Calu3 (cell line): ENCODE measurements around a stretch of chr15.

DNA sequence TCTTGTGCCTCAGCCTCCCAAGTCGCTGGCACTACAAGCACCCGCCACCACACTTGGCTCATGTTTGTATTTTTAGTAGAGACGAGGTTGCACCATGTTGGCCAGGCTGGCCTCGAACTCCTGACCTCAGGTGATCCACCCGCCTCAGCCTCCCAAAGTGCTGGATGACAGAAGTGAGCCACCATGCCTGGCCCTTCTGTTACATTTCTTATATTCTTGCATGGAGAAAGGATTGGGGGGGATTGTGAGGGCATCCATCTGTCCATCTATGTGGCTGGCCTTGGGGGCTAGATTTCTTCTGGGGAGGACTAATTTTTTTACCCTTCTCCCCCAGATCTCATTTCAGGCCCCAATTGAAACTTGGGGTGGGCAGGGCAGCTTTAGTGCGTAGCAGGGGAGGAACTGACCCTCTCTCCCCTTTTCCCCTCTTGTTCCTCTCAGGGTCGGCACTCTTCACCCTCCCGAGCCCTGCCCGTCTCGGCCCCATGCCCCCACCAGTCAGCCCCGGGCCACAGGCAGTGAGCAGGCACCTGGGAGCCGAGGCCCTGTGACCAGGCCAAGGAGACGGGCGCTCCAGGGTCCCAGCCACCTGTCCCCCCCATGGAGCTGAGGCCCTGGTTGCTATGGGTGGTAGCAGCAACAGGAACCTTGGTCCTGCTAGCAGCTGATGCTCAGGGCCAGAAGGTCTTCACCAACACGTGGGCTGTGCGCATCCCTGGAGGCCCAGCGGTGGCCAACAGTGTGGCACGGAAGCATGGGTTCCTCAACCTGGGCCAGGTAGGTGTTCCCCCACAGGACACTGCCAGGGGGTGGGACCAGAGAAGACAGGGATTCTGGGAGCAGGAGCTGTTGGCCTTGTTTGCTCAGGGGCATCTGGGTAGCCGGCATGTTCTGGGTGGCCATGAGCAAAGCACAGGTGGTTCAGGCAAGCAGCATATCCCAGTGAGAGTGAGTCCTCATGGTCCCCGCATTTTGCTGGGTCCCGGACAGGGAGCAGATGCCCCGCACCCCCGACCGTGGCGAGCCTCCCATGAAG is 7.1 kb downstream of the FURIN start:
- PRO-cap: no peak

DNA sequence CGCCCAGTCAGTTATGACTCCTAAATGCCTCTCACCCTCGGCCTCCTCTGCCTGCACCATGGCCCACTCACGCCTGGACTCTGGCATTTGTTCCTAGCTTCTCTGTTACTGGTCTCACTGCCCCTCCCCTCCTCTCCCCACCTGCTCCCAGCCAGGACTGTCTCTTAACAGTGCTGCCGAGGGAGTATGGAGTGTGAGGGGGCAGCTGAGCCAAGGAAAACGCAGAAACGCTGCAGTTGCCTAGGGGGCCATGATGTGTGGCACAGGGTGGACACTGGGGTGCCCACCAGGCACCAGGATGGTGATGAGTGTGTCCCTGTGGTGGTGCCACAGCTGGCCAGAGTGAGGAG is 3.1 kb downstream of the RCCD1 start:
- PRO-cap: no peak

- PRO-cap: no peak
Observed at GRCh38 chr15:90979100-90979535, 15.2 kb downstream of the PRC1 start.

DNA sequence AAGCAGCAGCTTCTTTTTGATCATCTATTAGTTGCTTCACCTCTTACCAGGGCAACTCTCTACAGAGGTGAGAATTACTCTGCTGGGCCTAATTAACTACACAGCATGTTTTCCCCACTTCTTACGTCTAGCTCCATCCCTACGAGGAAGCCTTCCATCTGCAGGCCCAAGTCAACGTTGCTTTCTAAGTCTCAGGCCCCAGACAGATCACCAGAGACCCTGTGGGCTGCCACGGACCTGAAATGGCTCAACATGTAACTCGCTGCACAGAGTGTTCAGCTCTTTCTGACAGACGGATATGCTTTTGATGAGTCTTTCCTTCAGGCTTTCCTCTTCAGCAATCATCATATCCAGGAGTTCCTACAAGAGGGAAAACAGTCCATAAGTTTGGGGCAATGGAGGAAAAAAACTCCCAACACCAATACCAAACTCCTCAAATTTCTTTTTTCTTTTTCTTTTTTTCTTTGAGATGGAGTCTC is 10.5 kb downstream of the PRC1 start:
- PRO-cap: no peak

DNA sequence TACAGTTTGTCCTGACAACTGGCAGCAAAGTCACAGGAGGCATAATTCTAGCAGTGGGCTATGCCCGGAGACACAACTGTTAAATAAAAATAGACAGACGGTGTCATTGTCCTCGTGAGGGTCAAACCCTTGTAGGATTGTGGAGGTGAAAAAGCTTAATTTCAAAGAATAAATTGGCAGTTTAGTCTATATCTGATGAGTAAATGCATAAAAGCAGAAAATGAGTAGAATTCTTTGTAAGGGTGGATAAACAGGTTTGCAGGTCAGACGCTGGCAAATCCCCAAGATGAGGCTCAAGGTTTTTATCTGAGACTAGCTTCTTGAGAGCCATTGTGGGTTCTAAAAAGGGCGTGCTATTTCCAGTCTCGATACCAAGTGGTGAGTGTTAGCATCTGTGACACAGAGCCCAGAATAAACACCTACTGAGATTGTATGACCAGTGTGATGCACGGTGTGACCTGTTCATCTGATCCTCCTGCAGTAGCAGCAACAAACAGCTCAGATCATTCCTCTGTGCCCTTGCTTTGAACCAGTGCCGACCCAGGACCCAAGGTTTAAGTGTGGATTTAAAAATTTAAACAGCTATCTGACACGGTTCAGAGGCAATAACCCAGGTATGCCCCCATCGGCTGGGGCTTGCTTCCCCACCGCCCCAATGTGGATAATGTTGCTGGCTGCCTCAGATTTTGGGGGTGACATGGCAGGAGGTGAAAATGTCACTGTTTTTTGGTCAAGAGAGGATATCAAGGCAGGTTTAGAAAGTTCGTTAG is 51.3 kb upstream of the SLCO3A1 start:
- PRO-cap: no peak

GRCh38 chr15:91872382-91873181 is 19.1 kb downstream of the SLCO3A1 start:
- PRO-cap: no peak

DNA sequence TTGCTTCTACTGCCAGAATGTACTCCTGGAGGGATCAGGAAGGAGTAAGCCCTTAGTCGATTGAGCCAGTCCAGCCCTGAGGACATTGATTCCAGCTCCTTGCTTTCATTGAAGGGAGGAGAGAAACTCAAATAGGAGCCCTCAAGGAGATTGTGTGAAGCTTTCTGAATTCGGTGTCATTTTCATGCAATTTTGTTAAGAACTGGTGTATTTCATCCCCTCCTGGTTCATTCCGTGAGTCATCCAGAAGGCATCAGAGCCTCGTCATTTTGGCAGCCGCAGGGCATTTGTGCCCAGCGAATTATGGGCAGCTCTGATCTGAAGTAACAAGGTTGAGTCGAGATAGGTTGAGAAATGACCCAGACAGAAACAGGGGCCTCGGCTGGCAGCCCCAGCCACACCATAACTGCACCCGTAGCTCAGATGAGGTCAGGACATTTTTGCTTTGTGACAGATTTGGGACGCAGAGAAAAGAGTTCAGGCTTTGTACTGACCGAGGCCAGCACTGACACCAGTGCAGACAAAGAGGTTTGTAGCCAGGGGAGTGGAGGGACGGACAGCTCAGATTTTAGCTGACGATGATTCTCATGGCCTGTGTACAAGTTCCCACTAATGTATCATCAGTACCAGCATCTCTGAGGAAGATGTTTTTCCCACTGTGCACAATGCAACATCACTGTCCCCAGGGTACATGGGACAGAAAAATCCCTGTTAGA is 112.5 kb downstream of the SLCO3A1 start:
- PRO-cap: bidirectional peak, plus-strand start at position 335 of the sequence, minus-strand start at position 186 of the sequence

- PRO-cap: bidirectional peak, plus-strand start at chr15:92069823, minus-strand start at chr15:92069726; bidirectional peak, plus-strand start at chr15:92070069, minus-strand start at chr15:92070082
Observed at GRCh38 chr15:92069594-92070345, 216.3 kb downstream of the SLCO3A1 start.

GRCh38 chr15:92539194-92539496 is 116.4 kb downstream of the FAM174B start:
- PRO-cap: no peak

GRCh38 chr15:92630058-92630508 is 25.5 kb downstream of the FAM174B start:
- PRO-cap: no peak

DNA sequence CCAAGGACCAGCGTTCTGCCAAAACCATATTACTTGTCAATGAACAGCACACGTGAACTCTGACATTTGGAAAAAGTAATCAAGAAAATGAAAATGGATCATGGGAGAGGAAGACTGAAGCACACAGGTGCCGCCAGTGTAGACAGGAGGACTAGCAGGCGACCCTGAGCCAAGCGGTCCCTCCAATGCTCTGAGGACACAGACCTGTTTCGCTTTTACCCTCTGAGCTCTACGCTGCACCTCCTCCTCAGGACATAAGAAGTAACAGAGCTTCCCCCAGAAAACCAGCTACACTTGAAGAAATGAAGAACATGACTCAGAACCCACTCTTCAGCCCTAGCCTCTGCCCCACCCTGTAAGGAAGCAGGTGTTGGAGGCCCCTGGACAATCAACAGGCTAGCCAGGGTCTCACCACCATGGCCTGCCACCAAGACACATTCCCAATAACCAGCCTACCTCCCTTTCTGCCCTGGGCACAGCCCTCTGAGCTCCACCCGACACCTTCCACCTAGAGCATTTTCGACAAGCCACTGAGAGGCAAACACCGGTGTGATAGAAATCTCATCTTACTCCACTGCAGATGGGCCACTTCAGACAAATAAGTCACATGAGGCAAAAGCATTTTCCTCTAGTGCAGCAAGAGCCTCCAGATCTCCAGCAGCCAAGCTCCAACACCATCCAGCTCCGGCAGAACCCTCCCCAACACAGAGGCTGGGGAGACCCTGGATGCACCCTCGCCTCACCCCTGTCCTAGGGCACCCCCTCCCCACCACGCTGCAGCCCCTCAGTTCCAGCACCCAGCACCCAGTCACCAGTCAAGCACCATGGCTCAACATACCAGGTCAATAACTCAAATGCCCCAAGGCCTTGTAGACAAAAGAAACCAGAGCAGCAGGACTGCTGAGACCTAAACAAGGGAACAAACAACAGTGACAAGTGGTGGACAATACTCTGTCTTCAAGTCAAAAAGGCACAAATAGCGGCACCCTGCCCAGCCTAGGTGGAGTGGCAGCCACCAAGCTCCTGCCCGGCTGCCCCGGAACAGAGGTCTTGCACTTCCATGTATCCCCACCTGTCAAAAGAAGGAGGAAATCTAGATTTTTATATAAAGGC is 11.4 kb downstream of the FAM174B start:
- PRO-cap: no peak

GRCh38 chr15:92645270-92646224 is 10.0 kb downstream of the FAM174B start:
- PRO-cap: no peak

- PRO-cap: bidirectional peak, plus-strand start at chr15:92820575, minus-strand start at chr15:92820384; bidirectional peak, plus-strand start at chr15:92821008, minus-strand start at chr15:92820778
Observed at GRCh38 chr15:92820016-92821122, 79.8 kb upstream of the CHD2 start.

DNA sequence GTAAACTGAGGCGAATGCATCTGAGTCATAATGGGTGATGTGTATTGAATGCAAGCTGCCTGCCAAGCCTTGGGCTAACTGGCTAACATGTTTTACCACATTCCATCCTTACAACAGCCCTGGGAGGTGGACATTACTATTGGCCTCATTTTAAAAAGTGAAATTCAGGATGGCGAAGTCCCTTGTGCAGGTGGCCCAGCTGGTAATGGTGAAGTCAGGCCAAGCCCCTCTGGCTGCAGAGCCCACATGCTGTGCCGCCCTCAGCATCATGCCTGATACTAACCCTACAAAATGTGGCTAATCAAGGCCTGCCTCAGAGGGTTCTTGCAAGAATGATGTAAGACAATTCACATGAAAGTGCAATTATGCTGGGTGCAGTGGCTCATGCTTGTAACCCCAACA is 59.9 kb upstream of the CHD2 start:
- PRO-cap: unidirectional peak, plus-strand start at position 148 of the sequence

DNA sequence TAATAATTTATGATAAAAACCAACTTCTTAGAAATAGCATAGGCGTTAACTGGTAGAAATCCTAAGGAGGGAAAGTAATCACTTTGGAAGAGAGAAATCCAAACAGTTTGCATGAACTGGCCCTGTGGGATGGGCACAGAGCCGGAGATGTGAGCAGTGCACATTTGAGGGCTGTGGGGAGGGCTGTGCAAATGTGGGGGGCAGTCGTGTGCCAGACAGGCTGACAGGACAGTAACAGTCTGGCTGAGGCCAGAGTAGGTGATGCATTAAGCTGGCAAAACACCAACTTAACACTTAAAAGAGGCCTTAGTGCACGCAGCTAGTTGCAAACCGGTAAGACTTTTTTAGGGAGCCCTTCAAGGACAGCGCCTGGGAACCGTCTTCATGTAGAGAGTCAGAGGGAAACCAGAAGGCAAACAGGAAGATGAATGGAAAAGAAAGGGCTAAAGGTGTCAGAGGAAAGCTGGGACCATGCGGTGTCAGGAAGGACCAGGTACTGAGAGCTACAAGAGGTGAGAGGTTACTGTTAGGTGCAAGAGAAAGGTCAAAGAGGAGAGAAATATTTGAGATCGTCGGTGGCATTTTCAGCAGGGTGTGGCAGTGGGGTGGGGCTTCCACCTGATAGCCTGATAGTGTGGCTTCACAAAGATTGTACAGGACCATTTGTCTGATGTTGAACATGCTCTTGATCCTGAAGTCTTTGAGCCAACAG is 30.1 kb upstream of the CHD2 start:
- PRO-cap: no peak

DNA sequence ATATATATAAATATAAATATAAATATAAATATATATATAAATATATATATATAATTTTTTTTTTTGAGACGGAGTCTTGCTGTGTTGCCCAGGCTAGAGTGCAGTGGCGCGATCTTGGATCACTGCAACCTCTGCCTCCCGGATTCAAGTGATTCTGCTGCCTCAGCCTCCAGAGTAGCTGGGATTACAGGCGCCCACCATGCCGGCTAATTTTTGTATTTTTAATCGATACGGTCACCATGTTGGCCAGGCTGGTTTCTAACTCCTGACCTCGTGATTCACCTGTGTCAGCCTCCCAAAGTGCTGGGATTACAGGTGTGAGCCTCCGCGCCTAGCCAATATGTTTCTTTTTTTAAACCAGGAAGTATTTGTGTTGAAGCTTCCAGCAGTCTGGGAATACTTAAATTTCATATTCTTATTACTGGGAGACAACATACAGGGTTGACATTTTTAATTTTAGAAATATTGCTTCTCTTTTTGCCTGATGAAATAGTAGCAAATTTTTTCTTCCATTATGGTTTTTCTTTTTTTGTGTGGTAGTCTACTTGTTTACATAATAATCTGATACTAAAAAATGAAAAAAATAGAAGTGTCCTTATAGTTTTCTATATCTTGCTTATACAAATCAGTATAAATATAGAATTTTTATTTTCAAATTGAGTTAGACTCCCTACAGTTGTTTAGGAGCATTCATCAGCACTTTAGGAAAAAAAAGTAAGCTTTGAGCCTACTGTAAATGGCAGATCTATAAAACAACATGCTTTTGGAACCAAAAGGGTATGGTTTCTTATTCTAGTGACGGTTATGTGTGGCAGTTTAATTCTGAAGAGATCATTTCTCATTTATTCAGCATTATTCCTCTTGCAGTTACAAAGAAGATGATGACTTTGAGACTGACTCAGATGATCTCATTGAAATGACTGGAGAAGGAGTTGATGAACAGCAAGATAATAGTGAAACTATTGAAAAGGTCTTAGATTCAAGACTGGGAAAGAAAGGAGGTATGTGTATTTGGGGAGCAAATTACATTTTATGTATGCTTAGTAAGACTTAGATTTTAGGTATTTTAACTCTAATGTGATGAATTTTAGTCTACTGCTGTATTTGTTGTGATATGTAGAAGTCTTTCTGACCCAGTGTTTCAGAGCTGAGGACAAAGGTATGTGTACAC is 41.2 kb downstream of the CHD2 start:
- PRO-cap: no peak

GRCh38 chr15:93024729-93025365 is 64.2 kb downstream of the RGMA start:
- PRO-cap: no peak

- PRO-cap: no peak
Observed at GRCh38 chr15:93067712-93067986, 21.4 kb downstream of the RGMA start.

GRCh38 chr15:93072939-93073404 is 16.0 kb downstream of the RGMA start:
- PRO-cap: bidirectional peak, plus-strand start at chr15:93073284, minus-strand start at chr15:93073159

- PRO-cap: no peak
Observed at GRCh38 chr15:93420313-93420512, 331.2 kb upstream of the RGMA start.